Mesenchymal stem cell of Wharton's jelly (primary cell): ENCODE measurements around the genes BANF2 and DTD1.

- CAGE, long polyA plus RNA = no peak
These were observed 232.8 kb downstream of the KIF16B start for GRCh38 chr20:16340366-16340982.

DNA sequence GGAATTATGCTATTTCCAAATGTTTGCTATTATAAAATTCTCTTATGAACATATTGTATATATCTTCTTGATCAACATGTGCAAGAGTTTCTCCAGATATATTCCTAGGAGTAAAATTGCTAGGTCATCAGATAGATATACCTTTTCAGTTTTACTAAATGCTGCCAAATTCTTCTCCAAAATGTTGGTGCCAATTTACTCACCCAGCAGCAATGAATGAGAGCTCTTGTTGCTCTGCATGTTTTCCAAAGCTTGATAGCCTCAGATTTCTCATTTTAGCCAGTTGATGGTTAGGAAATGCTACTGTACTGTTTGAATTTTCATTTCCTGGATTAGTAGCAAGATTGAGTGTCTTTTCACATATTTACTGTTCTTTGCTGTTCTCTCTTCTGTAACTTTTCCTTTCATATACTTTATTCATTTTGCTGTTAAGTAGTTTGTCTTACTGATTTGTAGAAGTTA is 220.3 kb upstream of the PCSK2 start:
- CAGE, long polyA plus RNA = no peak

GRCh38 chr20:17501638-17502433 is 29.3 kb downstream of the BFSP1 start:
- CAGE, long polyA plus RNA = no peak

- CAGE, long polyA plus RNA = no peak
These were observed 622 bp downstream of the DSTN start for GRCh38 chr20:17570326-17571068.

GRCh38 chr20:17621631-17621928 is 51.7 kb downstream of the DSTN start:
- CAGE, long polyA plus RNA = no peak

DNA sequence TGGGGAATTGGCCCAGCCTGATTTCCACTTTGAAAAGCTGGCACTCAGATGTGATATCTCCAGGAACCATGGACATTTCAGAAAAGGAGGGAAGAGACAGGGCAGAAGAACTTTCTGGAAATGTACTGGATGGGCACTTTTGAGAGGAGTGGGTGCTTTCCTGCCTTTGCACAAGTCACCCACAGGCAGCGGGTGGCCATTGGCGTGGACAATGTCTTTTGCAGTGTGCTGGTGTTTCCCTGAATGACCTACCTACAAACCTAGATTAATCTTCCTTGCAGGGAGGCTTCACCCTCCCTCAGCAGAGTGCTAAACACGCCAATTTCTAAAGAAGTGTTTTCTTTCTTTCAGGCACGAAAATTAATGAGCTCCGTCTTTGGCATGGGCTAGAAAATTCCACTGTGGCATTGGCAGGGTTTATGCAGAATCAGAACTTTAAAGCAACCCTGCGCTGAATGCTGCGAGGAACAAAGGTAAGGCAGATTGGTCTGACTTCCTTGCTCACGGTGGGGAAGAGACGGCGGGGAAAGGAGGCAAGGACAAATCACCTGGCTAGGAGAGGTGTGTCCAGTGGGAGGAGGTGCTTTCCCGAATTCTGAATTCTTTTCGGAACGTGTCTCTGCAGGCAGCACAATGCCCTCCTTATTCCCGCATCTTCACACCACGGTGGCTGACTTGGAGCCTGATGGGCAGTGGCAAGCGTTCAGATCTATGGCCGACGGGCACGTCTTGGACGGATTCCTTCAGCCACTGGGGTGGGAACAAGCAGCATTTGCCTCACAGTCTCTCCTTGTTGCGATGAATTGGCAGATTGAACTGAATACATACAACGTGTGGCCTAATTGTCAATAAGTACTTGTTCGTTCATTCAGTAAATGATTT is 6.3 kb upstream of the BANF2 start:
- CAGE, long polyA plus RNA = no peak

- CAGE, long polyA plus RNA = no peak
These were observed at the start of gene BANF2 for GRCh38 chr20:17699676-17700219. Gene BANF2 (plus strand): TSS chr20:17699966.

GRCh38 chr20:17821788-17822499 is 122.2 kb downstream of the BANF2 start:
- CAGE, long polyA plus RNA = no peak

DNA sequence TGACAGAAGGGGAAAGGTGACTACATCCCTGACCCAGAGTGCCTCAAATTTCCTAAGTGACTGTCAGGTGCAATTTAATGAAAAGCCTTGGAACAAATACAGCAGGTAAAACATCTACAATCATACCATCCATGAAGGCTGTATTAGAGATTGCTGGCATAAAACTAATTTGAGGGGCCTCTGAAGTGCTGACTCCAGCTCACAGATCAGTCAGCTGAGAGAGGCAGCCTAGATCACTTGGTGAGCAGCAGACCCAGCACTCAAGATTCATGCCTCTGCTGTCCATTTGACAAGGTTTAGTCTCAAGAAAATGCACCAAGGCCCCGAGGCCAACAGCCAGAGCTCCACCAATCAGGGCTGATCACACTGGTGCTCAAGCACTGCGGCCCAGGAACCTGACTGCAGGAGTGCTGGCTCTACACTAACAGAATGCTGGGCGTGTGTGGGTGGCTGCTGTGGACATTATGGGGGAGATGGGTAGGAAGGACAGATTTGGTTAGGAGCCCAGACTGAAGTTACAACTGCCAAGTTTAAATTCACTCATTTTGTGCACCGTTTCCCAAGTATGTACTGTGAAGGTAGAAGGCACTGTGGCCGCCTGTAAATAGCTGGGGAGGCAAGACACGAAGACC is 28.3 kb downstream of the SNX5 start:
- CAGE, long polyA plus RNA = no peak

GRCh38 chr20:18328891-18329158 is 40.5 kb downstream of the ZNF133 start:
- CAGE, long polyA plus RNA = no peak

DNA sequence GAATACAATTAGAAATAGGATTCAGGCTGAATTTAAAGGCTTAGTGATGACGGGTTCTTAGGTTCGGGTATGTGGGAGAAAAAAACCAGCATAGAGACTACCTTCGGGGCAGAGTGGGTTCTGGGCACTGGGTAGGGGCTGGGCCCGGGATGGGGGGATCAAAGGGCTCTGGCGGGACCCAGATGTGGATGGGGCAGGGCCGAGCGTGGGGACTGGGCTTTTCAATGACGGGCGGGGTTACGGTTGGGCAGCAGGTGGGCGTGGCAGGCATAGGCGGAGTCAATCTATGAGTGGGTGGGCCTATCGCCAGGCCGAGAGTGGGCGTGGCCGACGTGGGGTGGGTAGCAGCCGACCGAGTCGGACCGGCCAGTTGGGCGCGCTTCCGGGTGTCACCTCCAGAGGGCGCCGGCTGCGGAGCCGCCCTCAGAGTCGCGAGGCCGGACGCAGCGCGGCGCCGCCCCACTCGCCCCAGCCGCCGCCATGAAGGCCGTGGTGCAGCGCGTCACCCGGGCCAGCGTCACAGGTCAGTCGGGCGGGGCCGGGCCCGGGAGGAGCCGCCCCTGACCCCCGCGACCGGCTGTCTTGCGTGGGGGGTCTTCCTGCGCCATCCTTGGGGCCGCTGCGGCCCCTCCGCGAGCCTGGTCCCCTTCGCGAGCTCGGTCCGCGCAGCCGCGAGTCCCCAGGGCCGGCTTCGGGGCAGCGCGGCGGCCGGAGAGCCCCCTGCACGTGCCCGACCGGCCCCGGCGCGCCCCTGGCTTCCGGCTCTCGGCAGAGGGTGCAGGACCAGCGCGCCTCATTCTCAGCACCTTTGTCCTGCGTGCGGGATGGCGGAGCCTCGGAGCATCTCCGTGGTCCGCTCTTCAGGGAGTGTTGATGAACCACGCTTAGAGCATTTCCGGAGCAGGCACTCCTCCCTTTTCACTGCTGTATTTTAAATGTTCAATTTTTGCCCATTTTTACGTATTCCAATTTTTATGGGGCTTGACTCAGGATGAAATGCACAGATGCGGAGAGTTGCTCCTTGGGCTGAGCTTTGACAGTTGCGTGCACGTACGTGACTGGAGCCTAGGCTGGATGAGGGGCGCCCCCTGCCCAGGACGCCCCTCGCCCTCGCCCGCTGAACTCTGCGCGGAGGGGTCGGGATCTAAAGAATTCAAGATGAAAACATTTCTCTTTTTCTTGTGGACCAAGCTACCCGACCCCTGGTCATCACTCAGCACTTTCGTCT is at the start of gene DTD1:
TSS of gene DTD1 (plus strand) at position 462 of the 1,228 bp plus-strand sequence.
- CAGE, long polyA plus RNA = start-site peak on the plus strand centred at position 416 of the sequence, 96 bp wide, 127 and 80 reads in 2 replicates

DNA sequence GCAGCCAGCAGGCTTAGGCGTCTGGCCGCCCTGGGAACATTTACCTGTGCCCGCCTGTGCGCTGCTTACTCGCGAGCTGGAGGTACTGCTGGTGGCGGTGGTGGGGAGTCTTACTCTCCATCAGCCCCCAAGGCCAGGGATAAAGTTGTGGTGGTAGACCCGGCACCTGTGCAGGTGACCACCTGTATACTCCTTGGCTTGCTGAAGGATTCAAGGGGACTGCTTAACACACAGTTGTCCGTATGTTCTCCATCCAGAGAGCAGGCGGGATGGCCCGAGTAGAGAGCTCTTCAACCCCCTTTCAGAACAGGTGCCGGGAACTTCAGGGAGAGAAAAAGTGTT is 714 bp downstream of the SLC24A3 start:
- CAGE, long polyA plus RNA = no peak

DNA sequence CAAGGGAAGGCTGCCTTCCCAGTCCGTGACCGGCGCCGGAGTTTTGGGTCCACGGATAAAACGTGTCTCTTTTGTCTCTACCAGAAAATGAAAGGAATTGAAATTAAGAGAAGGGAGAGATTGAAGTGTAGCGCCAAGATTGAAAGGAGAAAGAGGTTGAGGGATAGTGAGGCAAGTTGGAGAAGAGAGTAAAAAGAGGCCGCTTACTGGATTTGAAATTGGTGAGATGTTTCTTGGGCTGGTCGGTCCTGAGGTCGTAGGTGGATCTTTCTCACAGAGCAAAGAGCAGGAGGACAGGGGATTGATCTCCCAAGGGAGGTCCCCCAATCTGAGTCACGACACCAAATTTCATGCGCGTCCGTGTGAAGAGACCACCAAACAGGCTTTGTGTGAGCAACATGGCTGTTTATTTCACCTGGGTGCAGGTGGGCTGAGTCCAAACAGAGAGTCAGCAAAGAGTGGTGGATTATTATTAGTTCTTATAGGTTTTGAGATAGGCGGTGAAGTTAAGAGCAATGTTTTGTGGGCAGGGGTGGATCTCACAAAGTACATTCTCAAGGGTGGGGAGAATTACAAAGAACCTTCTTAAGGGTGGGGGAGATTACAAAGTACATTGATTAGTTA is 1.9 kb upstream of the RIN2 start:
- CAGE, long polyA plus RNA = no peak

GRCh38 chr20:19888771-19889899 is 128.0 kb upstream of the NAA20 start:
- CAGE, long polyA plus RNA = no peak

DNA sequence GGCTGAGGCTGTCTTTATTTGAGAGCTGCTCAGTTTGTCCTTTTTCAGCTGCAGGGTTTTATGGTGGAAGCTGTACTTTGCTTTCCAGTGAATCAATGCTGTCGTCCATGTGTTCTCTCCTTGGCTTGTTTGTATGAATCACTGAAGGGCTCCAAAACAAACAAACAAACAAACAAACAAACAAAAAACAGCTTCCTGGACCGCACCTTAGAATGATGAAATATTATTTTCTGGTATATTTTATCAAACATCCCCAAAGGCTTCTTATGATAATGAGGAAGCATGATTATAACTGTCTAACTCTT is 127.3 kb upstream of the NAA20 start:
- CAGE, long polyA plus RNA = no peak

DNA sequence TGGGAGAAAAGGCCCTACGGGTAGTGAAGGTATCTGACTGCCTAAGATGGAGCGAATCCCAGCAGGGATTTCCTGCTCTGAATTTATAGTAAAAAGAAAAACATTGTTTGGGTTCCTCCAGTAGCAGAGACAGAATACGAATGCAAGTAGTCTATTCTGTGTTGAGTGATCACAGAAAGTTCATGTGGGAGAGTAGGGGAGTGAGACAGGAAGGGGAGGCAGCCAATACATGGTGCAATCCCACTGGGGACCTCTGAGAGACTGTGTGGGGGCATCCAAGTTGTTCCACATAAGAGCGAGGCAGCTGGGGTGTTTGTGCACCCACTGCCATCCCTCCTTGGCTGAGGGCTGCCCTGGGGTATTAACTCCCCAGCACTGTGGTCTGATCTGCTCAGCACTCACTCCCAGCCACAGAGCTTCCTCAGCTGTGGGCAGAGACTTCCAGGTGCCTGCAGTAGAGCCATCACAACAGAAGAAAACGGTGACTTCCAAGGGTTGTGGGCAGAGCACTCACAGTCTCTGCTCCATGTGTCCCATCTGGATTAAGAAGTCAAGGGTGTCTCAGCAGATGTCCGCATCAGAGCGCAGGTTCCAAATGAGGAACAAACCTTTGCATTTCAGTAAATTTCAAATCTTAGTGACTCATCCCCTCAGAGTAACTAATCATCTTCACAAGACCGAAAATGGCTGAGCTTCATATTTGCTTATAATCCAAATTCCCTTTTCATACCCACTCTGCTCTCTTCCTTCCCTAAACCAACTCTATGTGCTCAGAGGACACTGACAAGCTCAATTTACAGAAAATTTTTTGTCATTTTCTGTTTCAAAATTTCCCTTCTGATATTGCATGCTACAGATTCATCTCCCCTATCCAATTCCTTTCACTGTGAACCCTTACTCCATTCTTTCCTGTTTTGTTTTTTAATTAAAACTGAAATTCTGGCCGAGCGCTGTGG is 101.9 kb upstream of the NAA20 start:
- CAGE, long polyA plus RNA = no peak

GRCh38 chr20:19940607-19941730 is 76.2 kb upstream of the NAA20 start:
- CAGE, long polyA plus RNA = no peak

GRCh38 chr20:19944681-19945533 is 72.3 kb upstream of the NAA20 start:
- CAGE, long polyA plus RNA = no peak

- CAGE, long polyA plus RNA = no peak
These were observed 42.3 kb upstream of the NAA20 start for GRCh38 chr20:19974614-19975425.

DNA sequence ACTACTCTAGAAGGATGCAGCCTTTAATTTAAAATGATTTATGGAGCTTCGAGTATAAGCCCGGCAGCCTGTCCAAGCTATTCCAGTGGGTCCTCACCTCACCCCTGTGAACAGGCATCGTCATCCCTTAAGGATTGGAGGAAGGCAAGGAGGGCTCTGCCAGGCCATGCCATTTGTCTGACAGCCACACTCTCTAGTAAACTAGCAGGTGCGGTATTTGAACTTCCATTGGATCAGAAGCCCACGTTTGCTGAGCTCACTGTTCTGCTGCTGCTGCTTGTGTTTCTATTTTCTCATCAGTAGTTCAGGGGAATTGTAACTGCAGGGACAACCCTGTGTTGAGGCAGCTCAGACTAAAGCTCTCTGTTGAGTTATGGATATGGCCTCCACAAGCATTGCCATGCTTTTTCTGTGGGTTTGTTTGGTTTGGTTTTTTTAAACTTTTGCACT is 39.7 kb upstream of the NAA20 start:
- CAGE, long polyA plus RNA = no peak